ENCODE measurements around the gene ARHGEF37.

DNA sequence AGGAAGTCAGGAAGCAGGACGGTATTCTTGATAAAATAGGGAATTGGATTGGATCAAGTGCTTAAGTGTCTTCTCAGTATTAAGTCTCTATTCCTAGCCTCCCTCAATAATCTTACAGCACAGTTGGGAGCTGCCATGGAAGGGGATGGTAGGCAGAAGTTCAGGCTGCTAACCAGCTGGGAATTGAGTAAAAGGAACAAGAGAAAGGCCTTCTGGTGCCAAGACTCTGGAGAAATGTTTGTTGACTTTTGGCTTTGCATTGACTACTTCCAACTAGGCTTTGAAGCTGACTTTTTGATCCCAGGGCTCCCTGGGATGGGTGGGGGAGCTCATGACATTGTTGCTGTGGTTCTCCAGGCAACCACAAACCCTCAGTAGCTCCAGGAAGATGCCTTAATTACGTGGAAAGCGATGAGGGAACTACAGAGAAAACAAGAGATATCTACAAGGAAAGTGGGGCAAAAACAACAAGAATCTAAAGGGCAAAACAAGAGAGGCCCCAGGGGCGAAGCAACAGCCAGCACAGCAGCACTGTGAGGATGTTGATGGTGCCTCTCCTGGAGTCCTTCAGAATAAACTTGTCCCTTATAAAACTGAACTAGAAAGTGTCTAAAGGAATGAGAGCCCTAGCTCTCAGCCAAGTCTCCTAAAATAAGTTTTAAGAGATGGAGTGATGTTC, 85.3 kb upstream of the HTR4 start:
- PRO-cap = no peak

DNA sequence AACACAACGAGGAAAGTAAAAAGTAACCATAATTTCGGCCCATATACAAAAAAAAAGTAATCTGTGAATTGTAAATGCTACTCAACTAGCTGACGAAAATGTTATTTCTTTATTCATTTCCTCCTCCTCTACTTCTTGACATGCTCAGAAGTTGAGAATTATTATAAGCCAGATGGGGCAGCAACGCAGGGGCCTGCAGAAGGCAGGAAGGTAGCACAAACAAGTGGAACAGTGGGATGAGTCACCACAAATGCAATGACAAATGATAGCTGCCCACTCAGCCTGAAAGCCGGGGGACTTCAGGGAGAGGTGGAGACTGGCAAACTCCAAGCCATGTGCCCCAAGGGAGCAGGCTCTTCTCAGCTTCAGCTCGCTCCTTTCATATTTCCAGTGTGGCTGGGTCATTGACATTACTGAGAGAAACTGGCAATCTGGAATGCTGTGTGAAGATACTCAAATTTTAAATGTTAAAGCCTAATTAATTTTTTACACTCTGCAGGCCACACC, 21.1 kb upstream of the ADRB2 start:
- PRO-cap = no peak

GRCh38 chr5:148805856-148806533, 20.4 kb upstream of the ADRB2 start:
- PRO-cap = no peak

GRCh38 chr5:148807849-148808548, 18.4 kb upstream of the ADRB2 start:
- PRO-cap = no peak

- PRO-cap = unidirectional peak, plus-strand start at chr5:148831683; unidirectional peak, plus-strand start at chr5:148831884
These were observed 5.1 kb downstream of the ADRB2 start for GRCh38 chr5:148831316-148832165.

DNA sequence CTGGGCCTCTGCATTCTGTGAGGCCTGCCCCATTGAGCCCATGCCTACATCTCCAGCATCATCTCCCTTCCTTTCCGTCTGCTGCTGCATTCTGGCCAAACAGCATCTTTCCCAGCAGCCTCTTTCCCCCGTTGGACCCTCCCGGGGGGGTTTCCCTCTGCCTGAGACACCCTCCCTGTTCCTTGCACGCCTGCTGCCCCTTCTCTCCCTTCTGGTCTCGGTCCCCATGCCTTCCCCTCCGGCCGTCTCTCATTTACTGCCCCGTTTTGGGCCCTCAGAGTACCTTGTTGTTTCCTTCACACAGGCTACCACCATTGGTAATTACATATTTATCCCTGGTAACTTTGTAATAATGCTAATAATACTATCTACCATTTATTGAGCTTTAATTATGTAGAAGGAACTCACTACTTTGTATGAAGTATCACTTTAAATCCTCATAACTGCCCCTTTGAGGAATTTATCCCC, 64.5 kb upstream of the AFAP1L1 start:
- PRO-cap = no peak

- PRO-cap = no peak
These were observed 25.8 kb downstream of the AFAP1L1 start for GRCh38 chr5:149297103-149298208.

- PRO-cap = no peak
These were observed 34.4 kb upstream of the GRPEL2 start for GRCh38 chr5:149310884-149311378.

GRCh38 chr5:149348321-149349129, 3.2 kb downstream of the GRPEL2 start:
- PRO-cap = no peak

DNA sequence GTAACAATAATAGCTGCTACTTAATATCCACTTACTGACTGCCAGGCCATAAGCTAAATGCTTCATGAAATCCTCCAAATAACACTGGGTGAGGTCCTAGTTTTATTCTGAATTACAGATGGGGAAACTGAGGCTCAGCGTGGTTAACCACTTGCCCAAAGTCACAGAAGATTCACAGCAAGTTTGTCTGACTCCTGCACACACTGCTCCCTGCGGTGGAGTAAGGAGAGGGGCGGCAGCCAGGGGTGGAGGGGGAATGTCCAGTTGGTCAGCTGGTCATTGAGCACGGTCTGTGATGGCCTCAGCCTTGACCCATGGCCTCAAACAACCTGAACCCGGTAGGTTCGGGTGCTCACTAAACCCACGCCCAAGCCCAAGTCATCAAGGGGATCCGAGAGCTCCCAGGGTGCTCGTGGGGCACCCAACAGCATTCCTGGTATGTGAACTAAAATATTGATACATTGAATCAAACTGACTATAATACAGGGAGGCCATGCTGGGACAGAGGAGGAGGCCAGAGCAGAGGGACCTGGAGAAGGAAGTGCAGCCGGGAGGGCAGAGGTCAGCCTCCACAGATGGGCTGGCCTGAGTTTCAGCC, 3.4 kb upstream of the IL17B start:
- PRO-cap = no peak

DNA sequence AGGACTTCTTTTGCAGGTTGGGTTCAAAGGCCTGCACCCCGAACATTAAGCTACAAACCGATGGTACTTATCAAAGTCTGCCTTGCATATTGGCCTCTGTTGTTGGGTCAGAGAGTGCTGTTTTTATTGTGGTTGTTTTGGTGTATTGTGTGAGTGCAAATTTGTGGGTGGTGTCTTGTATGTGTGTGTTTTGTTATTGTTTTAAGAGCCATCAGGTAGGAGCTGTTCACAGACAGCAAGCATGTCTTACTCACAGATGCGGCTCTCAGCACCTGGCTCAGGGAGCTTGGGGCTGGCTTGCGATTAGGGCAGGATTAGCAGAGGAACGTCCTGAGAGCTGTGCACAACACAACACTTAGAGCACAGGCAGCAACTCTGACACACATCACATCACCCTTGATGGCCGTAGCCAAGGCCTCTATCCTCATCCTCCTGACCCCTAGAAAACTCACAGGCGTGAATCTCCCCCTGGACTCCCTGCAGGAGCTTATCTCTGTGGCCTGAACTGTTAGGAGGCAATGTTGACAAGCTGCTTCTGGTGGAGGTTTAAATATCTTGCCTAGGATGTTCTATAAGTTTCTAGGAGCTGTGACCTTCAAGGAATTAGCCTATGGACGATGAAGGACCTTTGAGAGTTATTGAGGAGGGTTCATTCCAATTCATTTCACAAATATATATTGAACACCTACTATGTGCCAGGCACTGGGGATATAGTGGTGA, 7.1 kb upstream of the IL17B start:
- PRO-cap = no peak

- PRO-cap = no peak
These were observed 10.5 kb upstream of the IL17B start for GRCh38 chr5:149389359-149390131.

- PRO-cap = unidirectional peak, minus-strand start at chr5:149464996; unidirectional peak, minus-strand start at chr5:149465291
These were observed 85.7 kb upstream of the IL17B start for GRCh38 chr5:149464566-149465410.

GRCh38 chr5:149507436-149507916, 43.8 kb downstream of the CSNK1A1 start:
- PRO-cap = no peak

DNA sequence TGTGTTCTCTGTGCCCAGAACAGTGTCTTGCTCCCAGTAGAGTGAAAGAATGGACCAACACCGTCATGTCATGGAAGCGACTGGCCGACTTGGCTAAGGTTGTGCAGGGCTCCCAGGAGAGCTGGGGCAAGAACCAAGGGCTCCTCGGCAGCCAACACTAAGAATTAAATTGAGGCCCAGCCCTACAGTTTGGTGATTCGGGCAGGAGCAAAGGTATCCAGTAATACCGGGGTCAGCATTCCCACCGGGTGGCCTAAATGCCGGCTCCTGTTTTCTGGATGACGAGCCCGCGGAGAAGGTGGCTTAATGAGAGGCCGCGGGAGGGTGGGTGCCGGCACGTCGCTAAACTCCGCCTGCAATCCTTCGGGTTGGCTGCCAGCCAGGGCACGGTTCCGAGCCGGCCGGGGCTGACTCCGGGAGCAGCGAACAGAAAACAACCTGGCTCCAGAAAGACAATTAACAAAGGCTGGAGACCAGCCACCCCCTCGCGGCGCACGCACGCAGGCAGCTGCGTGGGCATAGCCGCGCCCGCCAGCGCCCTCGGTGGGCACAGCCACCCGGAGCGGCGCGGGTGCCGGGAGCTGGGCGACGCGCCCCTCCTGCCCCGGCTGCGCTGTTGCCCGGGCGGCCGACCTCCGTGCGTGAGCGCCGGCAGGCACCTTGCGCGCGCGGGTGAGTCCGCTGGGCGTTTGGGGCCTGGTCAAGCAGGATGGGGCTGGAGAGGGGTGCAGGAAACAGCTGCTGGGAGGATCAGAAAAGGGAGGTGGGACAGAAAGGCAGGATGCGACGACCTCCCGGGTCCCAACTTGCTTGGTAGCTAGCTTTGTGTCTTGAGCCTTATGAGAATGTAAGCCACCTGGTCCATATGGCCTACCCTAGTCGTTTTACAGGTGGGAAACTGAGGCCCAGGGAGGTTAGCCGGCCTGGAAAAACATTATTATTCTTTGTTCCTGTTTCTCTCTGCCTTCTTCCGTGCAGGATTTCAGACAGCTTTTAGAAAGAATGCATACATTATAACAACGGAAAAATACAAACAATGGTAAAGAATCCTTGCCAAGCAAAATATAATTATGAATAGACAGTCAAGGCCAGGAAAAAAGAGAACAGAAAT, at the start of gene ARHGEF37:
ARHGEF37 (plus strand) TSS at position 546 of the 1,111 bp plus-strand sequence.
- PRO-cap = bidirectional peak, plus-strand start at position 550 of the sequence, minus-strand start at position 300 of the sequence; bidirectional peak, plus-strand start at position 753 of the sequence, minus-strand start at position 691 of the sequence

DNA sequence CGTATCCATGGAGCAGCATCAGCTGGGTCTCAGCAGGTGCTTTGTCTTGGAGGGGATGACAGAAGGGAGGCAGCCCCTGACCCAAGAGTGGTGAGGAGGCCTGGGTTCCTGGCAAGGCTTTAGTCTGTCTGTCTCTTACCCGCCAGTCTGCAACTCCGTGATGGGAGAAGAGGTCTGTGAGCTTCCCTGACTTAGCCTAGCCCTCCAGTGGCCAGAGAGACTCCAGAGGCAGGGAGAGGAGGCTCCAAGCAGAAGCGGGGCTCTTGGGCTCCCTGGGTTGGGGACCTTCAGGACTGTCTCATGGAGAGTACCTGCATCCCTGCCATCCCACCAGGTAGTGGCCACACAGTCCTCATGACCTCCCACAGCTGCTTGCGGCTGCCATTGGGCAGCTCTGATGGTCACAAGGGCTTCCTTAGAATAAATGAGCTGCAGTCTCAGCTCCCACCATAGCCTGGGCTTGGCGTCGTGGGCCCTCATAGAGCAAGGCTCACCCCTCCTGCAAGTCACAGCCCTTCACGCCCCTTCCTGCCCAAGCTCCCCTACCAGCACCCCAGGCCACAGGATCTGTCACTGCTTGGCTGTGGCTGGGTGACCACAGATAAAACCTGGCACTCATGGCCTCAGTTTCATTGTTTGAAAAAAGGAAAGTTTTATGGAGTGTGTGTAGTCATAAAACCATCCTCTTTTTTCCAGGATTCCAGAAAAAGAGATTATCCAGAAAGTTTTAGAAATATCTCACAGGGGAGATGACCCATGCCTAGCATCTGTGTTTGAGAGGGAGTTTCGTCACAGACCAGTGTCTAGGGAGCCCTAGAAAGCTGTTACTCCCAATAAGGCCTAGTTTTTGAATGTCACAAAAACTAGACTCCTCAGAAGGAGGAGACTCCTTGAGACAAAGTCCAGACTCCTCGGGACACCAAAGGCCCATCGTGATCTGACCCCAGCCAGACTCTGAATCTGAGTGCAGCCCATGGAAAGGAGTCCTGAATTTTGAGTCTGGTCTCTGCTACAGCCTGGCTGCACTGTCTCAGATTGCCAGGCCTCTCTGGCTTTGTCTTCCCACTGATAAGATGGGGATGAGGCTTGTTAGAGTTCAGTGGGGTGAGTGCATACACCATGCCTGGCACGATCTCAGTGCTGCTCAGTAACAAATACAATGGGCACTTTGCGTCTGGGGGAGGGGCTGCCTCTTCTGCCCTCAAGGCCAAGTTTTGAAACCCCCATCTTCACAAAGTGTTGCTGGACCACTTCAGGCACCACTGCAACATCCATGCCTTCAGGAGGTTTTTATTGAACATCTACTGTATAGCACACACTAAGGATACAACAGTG, 48.5 kb downstream of the PPARGC1B start:
- PRO-cap = no peak

DNA sequence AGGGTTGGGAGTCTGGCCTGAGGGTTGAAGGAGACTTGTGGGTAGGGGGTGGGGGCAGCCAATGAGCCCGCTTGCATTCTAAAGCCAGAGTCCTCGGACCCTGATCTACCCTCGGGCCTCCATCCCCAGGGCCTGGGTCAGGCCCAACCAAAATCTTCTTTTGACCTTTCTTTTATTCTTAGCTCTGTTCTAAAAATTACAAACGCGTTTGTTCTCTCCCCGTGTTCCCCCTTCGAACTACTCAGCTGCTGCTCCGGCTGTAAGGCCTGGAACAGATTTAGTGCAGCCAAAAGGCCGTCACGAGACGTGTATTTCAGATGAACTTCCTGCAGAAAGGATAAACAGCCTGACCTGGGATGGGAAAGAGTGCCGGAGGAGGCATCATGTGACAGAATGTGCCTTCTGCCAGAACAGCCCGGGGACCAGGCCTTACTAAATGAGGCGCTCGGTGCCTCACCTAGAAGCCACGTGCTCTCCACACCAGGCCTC, 94.6 kb downstream of the PPARGC1B start:
- PRO-cap = no peak

GRCh38 chr5:150065878-150066511, 20.4 kb downstream of the CSF1R start:
- PRO-cap = bidirectional peak, plus-strand start at chr5:150066228, minus-strand start at chr5:150065971

GRCh38 chr5:150138447-150139267, 17.0 kb downstream of the PDGFRB start:
- PRO-cap = no peak

DNA sequence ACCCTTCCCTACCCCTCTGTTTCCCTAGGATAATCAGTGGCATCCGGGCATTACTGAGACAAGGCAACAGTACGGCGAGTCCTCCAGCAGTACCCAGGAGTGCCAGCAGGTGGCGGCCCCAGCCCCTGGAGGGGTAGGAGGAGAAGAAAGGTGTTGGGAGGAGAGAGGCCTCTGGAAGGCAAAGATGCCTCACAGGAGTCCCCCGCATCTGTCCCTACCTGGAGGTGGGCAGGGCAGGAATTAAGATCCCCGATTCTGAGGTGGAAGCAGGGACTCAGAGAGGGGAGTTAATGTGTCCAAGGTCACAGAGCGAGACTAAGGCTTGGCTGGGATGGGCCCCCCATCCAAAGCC, 4.9 kb upstream of the CDX1 start:
- PRO-cap = no peak

Measured in left lung (tissue), 1 donor.